Right common carotid artery plus branches (tissue), 1 donor: Measurements from ENCODE around the gene GIMAP1.

DNA sequence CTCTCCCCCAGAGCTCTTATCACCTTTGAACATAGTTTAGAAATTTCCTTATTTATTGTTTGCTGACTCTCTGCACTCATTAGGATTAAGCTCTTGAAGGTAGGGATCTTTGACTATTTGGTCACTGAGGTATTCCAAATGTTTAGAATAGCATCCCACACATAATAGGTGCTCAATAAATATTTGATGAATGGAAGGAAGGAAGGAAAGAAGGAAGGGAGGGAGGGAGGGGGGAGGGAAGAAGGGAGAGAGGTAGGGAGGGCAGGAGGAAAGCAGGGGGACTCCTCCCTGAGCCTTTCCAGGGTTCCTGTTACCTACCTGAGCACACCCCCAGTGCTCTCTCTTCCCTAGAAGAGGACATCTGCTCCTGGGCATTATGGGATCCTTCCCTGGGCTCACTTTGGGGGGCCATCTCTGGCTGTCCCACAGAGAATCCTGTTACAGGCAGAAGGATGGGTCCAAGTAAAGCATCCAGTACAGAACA, 3.2 kb downstream of the ZNF467 start:
- PRO-cap = no peak

GRCh38 chr7:149783440-149783790, 10.0 kb upstream of the ZNF467 start:
- PRO-cap = no peak

GRCh38 chr7:149880427-149881448, 7.0 kb downstream of the ATP6V0E2 start:
- PRO-cap = no peak

GRCh38 chr7:150340076-150341367, 907 bp downstream of the RARRES2 start:
- PRO-cap = unidirectional peak, plus-strand start at chr7:150340184; unidirectional peak, plus-strand start at chr7:150340229

DNA sequence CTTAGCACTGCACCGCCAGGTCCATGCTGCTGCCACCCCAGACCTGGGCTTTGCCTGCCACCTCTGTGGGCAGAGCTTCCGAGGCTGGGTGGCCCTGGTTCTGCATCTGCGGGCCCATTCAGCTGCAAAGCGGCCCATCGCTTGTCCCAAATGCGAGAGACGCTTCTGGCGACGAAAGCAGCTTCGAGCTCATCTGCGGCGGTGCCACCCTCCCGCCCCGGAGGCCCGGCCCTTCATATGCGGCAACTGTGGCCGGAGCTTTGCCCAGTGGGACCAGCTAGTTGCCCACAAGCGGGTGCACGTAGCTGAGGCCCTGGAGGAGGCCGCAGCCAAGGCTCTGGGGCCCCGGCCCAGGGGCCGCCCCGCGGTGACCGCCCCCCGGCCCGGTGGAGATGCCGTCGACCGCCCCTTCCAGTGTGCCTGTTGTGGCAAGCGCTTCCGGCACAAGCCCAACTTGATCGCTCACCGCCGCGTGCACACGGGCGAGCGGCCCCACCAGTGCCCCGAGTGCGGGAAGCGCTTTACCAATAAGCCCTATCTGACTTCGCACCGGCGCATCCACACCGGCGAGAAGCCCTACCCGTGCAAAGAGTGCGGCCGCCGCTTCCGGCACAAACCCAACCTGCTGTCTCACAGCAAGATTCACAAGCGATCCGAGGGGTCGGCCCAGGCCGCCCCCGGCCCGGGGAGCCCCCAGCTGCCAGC, 3.1 kb downstream of the REPIN1 start:
- PRO-cap = no peak

DNA sequence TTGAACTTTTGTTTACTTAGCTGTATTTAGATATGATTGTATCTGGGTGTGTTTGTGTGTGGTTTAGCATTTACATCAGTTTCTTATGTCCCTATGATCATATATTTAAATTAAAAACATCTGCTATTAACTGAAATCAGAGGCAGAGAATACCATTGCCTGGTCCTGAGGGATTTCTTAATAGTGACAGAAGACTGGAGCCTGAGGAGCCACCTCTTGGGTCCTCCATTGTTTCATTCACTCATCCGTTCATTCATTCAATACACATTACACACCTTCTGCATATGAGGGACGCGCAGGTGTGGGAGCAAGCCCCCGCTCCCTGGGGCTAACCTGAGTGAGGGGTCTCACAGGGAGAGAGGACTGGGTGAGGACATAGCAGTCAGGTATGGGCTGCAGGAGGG, 4.0 kb downstream of the ZNF775 start:
- PRO-cap = no peak

DNA sequence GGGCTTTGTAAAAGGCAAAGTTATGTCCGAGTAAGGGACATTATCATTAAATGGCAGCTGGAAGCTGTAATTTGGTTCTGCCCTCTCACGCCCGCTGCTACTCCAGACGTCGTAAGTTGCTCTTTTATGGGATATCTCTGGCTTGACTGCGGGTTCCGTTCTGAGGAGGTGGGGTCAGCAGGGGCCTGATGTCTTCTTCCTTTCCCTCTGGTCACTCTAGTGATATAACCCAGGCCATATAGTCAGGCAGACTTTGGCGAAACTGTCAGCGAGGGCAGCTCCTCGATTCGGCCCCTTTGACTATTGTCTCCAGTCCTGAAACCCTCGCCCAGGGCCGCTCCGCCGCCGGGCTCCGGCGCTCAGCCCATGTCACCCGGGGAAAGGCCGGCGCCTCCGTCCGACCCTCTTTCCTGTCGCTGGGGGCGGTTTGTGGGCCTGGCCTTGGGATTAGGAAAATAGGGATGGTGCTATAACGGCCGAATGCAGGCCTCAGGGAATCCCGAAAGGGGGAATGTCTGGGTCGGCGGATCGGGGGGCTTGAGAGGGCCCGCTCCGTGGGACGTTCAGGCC, 829 bp upstream of the ENSG00000284691 start:
- PRO-cap = bidirectional peak, plus-strand start at position 306 of the sequence, minus-strand start at position 298 of the sequence

- PRO-cap = no peak
Observed at GRCh38 chr7:150415220-150415802, 9.8 kb downstream of the ENSG00000284691 start.

DNA sequence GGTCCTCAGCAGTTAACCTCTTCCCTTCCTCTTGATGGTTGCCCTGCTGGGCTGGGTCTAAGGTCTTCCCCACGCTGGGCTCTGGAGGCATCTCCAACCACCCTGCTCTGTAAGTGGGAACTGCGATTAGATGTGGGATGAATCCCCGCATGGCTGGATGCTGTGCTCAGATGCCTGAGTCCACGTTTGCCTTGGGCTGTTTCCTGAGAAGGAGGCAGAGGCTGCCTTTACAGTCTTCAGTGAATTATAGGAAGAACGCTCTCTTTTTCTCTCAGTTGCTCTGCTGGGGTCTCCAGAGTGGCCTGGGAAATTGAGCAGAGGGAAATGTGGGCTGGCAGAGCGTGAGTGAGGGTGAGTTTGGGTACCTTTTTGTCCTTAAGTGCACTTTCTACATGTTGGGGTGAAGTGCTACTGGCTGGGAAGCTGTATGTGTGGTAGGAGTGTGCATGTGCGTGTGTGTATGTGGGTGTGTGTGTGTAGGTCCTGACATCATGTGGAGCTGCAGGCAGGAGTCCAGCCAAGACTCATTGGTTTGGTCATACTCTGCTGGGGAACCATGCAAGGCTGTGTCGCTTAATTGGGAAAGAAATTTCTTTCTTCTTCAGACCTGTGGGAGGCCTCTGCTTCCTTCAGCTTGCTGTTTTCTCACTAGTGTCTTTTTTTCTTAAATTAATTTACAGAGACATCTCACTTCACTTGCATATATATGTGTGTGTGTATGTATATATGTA, 1.6 kb downstream of the GIMAP8 start:
- PRO-cap = no peak

GRCh38 chr7:150465449-150465856, 15.0 kb downstream of the GIMAP8 start:
- PRO-cap = no peak

GRCh38 chr7:150715730-150717049, at the start of gene GIMAP1:
Gene GIMAP1, plus strand, starts transcription at chr7:150716613.
- PRO-cap = bidirectional peak, plus-strand start at chr7:150716620, minus-strand start at chr7:150716509

DNA sequence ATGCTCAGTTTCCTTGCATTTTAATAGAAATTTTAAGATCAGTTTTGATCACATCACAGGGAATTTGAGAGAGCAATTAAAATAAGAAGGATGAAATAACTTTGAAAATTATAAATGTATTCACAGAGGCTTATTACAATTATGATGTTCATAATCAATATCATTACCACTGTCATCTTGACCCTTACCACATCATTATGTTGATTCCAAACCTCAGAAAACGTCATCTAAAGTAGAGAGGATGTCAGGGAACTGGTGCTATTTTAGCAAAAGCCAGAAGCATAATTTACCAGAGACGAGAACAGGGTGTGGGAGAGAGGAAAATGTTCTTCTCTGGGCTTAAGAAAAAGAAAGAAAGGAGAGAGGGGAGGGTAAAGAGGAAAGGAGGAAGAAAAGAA, 2.1 kb downstream of the GIMAP5 start:
- PRO-cap = no peak

DNA sequence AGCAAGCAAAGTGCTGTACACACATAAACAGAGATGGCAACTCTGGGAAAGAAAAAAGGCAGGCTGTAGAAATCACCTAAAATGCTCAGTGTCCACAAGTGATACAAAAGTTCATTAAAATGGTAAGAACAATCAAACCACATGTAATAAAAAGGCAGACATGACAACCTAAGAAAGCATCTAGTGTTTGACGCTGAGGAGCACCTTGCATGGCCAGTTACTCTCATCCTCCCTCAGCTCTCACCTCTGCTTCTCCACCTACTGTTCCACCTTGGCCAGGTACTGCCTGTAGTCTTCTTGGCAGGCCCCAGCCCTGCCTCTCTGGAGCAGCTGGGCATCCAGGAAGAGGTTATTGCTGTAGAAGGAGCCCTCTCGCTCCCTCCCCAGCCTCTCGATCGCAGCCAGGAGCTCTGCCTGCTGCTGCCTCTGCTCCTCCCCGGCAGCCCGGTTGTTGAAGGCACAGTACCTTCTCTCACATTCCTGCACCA, 9.6 kb downstream of the GIMAP5 start:
- PRO-cap = no peak

GRCh38 chr7:150785643-150786098, 14.5 kb downstream of the TMEM176B start:
- PRO-cap = unidirectional peak, minus-strand start at chr7:150786001

GRCh38 chr7:150876709-150877932, 24.8 kb downstream of the AOC1 start:
- PRO-cap = no peak

DNA sequence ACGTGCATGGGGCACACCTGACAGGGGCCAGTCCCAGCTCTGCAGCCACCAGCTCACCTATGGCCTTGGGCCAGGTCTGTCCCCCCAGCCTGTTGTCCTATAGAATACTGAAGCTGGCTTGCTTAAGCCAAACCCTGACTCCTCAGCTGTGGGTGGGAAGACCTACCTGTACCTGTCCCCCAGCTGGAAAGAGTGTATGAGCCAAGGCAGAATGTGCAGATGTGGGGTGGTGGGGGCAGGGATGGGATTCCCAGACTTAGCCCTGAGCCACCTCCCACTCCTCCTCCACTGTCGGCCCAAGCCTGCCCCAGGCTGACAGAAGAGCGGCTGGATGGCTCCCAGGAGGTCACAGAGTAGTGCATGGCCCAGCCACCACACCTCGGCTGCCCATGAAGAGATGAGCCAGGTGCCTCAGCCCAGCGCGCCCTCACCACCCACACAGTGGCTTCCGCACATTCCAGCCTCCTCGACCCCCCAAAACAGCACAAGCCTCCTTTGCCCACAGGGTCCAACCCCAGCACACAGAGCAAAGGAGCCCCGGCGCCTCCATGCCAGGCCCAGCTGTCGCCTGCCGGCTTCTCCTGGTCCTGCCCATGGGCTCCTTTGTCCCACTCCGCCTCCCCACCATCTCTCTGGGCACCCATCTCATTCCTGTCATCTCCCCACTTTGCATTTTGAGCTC, 23.5 kb downstream of the KCNH2 start:
- PRO-cap = no peak

- PRO-cap = bidirectional peak, plus-strand start at chr7:150956061, minus-strand start at chr7:150955804
Observed at GRCh38 chr7:150955165-150956253, 22.6 kb downstream of the KCNH2 start.

DNA sequence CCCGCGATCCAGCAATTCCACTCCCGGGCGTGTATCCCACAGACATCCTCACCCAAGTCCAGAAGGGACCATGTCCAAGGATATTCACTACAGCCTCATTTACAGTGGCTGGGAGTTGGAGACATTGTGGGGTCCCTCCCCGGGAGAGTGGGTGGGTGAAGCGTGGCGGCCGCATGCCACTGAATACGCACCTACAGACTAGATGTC, 10.0 kb downstream of the KCNH2 start:
- PRO-cap = no peak

GRCh38 chr7:150977145-150978077, 710 bp downstream of the KCNH2 start:
- PRO-cap = bidirectional peak, plus-strand start at chr7:150977954, minus-strand start at chr7:150977744

- PRO-cap = no peak
Observed at GRCh38 chr7:150992724-150993247, 2.0 kb downstream of the NOS3 start.